ENCODE measurements around a stretch of chr15.

GRCh38 chr15:78997854-78998577 is 53.2 kb upstream of the CTSH start:
- PRO-cap, 2 experiments = no peak in any of the 2 experiments

- PRO-cap, 2 experiments = no peak in any of the 2 experiments
These were observed 38.8 kb upstream of the ANKRD34C start for GRCh38 chr15:79243760-79244175.

DNA sequence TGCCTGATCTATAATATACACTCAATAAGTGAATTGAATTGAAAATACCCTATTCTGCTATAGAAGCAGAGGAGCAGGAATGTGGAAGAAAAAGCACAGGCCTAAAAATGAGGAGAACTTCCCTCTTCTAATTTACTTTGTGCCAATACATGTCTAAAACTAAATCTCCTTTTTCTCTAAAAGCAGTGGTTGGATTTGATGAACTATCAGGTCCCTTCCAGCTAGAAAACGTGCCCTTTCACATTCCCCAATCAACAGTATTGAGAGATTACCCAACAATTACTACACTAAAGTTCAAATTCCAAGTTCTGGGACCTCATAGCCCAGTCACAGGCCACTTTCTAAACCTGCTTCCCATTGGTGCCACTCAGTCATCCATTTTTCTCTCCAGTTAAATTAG is 223.9 kb downstream of the MINAR1 start:
- PRO-cap, 2 experiments = no peak in any of the 2 experiments

DNA sequence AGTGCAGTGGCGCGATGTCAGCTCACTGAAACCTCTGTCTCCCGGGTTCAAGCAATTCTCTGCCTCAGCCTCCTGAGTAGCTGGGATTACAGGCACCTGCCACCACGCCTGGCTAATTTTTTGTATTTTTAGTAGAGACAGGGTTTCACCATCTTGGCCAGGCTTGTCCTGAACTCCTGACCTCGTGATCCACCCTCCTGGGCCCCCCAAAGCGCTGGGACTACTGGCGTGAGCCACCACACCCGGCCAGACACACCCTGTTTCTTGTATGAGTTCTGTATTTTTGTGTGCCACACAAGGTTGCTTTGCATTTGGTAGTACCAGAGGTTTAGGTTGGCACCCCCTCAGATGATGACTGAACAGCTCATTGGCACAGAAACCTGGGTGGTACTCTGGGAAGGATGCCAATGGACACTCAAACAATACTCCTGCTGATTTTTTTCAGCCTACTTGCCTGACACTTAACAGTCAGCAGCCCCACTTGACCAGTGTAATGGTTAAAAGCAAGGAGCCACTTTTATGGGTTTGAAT is 39.1 kb upstream of the BCL2A1 start:
- PRO-cap, 2 experiments = no peak in any of the 2 experiments

GRCh38 chr15:80127163-80127760 is 25.5 kb upstream of the FAH start:
- PRO-cap, 2 experiments = no peak in any of the 2 experiments

GRCh38 chr15:80259567-80260381 is 7.8 kb upstream of the CTXND1 start:
- PRO-cap, 2 experiments = no peak in any of the 2 experiments

DNA sequence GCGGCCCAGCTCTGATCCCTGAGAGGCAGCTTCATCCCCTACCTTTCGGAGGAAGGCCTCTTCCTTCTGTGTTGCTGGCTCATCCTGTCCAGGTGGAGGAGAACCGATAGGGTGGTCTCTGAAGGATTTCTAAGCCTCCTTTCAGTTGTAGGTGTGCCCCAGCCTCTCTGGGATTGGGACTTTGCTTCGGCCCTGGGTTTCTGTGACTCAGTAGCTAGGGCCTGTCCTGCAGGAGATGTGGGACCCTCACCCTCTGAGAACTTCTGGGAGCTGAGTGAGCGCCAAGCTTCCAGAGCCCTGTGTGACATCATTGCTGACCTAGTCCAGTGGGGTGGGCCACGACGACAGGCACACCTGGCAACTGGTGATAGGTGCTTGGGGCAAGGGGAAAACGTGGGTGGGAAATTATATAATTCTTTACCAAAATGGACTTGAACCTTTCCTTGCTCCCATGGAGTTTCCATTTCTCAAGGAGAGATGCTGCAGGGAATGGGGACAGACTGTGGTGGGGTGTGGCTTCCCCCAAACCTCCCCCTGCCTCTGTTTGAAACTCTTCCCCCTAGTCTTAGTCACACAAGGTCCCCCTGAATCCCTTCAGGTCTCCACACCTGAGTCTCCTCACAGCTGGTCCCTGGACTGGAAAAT is 62.5 kb upstream of the ARNT2 start:
- PRO-cap, 2 experiments = no peak in any of the 2 experiments

DNA sequence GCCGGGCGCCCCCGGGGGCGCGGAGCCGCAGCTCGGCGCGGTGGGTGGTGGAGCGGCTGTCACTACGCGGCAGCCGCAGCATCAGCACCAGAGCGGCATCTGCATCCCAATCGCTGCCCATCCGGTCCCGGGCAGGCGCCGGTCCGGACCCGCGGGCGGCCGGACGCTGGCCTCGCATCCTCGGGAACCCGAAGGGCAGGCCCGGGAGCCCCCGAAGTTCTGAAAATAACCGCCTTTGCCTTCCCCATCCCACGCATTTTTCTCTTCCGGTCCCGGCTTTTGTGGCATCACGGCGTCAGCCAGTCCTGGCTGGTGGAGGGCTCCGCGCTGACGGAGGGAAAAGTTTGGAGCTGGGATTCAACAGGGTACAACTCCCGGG is 427 bp downstream of the ARNT2 start:
- PRO-cap, 2 experiments = no peak in any of the 2 experiments

DNA sequence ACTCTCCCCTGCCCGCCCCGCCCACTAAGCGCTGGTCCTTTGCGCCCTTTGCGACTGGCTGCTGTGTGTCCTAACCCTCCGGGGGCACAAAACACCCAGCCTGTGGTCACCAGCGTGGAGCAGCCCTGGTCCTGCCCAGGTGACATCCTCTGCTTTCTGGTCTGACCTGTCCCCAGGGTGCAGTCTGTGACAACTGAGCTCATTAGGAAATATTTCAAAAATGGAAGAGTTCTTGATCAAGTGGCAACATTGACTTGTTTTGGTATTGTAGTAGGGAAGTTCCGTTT is 760 bp downstream of the ARNT2 start:
- PRO-cap, 2 experiments = no peak in any of the 2 experiments

- PRO-cap, 2 experiments = no peak in any of the 2 experiments
These were observed 98.9 kb downstream of the ARNT2 start for GRCh38 chr15:80502833-80503777.

DNA sequence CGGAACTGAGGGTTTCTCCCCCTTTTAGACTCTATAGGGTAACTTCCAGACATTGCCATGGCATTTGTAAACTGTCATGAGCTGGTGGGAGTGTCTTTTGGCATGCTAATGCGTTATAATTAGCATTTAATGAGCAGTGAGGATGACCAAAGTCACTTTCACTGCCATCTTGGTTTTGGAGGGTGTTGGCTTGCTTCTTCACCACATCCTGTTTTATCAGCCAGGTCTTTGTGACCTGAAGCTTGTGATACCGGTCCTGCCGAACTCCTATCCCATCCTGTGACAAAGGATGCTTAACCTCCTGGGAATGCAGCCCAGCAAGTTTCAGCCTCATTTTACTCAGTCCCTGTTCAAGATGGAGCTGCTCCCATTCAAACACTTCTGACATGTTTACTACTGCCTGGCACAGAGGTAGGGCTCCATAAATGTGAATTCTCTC is 15.7 kb upstream of the ABHD17C start:
- PRO-cap, 2 experiments = no peak in any of the 2 experiments

DNA sequence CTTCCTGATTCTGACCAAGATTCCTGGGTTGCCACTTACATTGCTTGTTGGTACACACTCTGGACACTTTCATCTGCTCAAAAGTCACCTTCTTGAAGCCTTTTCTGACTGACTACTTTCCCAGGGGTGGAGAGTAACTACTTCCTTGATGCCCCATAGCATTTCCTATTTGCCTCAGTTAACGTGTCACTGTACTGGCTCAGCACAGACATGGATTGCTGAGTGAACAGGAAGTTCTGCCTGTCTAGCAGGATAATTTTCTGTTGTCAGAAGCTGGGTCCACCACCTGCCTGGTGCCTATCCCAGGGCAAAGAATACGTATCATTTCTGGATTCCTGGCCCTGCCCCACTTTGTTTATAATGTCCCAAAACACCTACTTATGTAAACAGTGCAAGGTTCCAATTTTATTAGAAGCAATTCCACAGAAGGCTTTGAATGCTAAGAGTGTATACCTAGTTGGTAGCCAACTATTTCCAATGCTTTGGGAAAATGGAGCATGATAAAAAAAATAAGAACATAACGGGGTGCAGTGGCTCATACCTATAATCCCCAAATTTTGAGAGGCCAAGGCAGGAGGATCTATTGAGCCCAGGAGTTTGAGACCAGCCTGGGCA is 15.2 kb upstream of the ABHD17C start:
- PRO-cap, 2 experiments = no peak in any of the 2 experiments

DNA sequence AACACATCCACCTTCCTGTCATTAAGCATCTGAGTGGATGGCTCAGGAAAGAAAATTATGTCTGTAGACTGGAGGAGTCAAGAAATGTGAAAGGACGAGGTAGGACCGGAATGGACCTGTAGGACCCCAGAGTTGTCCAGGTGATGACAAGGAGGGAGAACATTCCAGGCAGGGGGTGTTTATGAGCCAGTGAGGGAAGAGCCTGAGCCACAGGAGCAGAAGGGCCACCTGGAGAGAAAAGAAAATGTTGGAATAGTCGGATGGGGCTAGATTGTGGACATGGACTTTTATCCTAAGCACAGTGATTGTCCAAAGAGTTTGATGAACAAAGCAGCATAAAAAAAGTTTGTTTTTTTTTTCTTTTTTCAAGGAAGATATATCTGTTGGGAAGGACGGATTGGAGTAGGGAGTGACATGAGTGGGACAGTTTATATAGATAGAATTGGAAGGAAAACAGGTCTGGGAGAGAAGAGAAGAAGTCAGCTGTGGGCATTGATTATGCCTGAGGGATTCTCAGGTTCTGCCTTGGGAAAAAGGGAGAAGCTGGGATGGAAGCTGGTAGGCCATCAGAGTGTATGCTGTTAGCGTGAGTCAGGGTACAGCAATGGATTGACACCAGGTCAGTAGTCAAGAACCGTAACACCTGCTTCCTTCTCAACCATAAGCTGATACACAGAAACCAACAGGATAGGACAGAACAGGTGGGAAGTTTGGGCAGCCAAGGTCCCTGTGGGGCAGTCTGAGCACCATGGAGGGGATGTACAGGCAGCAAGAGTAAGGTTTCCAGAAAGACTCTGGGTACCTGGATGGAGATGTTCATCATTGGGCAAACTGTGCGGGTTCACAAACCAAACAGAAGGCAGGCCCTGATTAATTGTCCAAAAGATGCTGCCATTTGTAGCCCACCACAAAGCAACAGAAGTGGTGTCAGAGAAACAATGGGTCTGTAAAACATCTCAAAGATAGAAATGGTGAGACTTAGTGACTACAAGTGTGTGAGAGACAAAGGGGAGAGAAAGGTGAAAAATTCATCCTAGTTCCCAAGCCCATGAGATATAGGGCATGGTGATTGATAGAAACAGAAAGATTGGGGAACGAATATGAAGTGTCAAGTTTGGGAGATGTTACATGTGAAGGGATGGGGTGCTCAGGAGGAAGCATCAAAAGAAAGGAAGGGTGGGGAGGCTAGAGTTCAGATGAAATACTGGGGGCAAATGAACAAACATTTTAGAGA is 41.1 kb upstream of the CEMIP start:
- PRO-cap, 2 experiments = no peak in any of the 2 experiments

GRCh38 chr15:80857069-80857507 is 77.9 kb downstream of the CEMIP start:
- PRO-cap, 2 experiments = no peak in any of the 2 experiments

DNA sequence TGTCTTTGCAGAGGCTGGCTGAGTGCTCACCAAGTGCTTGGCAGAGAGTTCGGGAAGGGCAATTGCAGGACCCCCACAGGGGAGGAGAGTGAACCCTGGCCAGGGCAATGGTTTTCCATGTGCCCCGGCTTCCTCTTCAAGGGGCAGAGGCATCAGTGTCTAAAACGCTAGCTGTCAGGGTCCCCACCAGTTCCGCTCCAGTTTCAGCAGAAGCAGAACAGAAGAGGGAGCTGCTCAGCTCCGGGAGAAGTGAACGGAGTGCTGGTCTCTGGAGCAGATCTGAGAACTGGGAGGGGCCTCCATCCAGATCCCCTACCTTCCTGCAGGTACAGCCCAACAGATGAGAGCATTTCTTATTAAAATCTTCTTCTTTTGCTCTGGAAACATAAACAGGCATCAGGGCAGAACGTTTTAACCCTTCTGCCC is 13.6 kb upstream of the IL16 start:
- PRO-cap, 2 experiments = no peak in any of the 2 experiments

GRCh38 chr15:81994950-81996045 is 50.5 kb downstream of the MEX3B start:
- PRO-cap, 2 experiments = no peak in any of the 2 experiments

GRCh38 chr15:82020579-82021047 is 25.2 kb downstream of the MEX3B start:
- PRO-cap, 2 experiments = no peak in any of the 2 experiments

DNA sequence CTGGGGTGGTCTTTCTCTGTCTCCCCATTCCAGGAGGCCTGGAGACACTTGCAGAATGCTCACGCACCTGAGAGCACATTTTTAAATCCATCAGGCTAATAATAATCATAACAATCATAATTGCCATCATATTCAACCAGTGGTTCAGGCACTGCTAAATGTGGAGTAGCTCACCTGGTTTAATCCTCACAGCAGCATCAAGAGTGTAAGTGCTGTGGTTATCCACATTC is 33.9 kb downstream of the SAXO2 start:
- PRO-cap, 2 experiments = no peak in any of the 2 experiments

DNA sequence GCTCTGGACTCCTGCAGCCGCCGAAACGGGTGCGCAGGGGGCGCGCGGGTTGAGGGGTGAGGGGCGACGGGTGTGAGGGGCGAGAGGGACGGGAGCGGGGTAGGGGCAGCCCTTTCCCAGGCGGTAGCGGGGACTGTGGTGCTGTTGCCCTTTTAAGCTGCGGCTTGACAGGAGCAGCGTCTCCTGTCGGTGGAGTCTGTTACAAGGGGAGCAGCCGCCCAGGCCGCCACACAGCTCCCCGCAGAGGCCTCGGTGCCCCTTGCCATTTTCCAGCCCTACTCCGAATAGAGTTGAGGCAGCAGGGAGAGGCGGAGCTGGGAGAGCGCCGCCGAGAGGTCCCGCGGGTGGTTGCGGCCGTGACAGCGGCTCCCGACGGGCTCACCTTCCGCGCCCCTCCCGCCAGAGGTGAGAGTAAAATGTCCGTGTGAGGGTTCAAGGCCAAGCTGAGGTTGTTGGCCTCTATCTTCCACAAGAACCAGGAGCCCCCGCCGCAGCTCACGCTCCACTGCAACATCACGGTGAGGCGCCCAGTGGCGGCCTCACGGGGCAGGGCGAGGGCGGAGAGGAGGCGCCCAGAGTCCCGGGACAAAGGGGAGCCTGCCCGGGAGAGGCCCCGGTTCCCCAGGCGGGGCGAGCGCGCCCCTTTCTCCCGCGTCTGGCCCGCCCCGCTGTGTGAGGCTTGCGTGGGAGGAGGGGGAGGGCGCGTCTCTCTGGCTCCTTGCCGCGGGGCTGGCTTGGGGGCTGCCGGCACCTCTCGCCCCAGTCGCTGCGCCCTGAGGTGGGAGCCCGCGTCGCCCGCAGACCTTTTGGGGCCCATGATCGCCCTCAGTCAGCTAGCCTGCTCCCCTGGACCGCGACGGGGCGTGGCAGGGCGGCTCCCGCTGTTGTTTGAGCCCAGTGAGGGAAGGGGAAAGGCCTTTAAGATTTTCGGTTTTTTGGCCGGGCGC is 15.9 kb downstream of the GOLGA6L9 start:
- PRO-cap, 2 experiments = peak in 1 of 2 experiments; most common plus-strand start position 272 of the sequence (in 1); most common minus-strand start position 286 of the sequence (in 1)

DNA sequence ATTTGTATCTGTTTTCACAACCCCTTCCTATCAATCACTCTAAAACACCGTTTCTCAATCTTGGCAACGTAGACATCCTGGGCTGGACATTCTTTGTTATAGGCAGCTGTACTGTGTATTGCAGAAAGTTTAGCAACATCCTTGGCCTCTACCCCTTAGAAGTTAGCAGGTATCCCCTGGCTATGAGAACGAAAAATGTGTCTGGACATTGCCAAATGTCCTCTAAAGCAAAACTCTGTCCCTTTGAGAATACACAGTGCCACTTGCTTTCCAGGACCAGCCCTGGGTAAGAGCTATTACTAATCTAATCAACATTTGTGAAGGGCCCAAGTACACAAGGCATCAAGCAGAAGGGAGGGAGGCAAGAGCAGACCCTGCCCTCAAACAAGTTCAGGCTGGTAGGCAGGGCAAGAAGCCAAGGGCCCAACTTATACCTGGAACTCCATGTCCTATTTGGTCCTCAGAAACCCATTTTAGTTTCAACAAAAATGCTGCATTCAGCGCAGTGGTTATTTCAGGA is 3.1 kb downstream of the RPS17 start:
- PRO-cap, 2 experiments = no peak in any of the 2 experiments

Measured in psoas muscle (tissue), 2 donors.